K562 (cell line): Measurements from ENCODE around the genes BDKRB1 and VRK1.

- RAMPAGE, long total RNA: no peak
- RRBS: no CpG with 5 or more reads among the region's 11 CpGs
PRO-cap:
- standard: no peak
- CoPRO, capped RNA only, 2 experiments: no peak in any of the 2 experiments
- CoPRO, capped and uncapped RNA, 2 experiments: no peak in any of the 2 experiments
- CoPRO, uncapped RNA only, 2 experiments: no peak in any of the 2 experiments
CAGE:
- cytosol, long polyA plus RNA: no peak
- long polyA plus RNA: no peak
- nucleolus, long total RNA: no peak
- nucleus, long polyA plus RNA: no peak
These were observed 3.3 kb downstream of the SERPINA5 start for GRCh38 chr14:94584192-94585306.

DNA sequence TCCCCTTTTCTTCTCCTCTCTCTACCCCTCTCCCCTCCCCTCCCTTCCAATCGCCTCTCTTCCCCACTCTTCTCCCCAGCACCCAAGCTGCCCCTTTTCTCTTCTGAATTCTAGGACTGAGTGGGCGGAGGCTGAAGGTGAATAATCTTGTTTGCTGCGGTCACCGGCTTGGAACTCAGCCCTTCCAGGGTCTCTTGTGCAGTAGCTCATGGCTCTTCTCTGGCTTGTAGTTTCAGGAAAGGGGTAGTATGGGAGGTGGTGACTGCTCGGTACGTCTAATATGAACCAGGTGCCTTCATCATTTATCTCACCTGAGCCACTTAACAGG lies 1.0 kb downstream of the SERPINA3 start:
- RAMPAGE, long total RNA: no peak
- RRBS: no CpG with 5 or more reads among the region's 6 CpGs
PRO-cap:
- standard: no peak
- CoPRO, capped RNA only, 2 experiments: no peak in any of the 2 experiments
- CoPRO, capped and uncapped RNA, 2 experiments: no peak in any of the 2 experiments
- CoPRO, uncapped RNA only, 2 experiments: no peak in any of the 2 experiments
CAGE:
- cytosol, long polyA plus RNA: no peak
- long polyA plus RNA: no peak
- nucleolus, long total RNA: no peak
- nucleus, long polyA plus RNA: no peak

DNA sequence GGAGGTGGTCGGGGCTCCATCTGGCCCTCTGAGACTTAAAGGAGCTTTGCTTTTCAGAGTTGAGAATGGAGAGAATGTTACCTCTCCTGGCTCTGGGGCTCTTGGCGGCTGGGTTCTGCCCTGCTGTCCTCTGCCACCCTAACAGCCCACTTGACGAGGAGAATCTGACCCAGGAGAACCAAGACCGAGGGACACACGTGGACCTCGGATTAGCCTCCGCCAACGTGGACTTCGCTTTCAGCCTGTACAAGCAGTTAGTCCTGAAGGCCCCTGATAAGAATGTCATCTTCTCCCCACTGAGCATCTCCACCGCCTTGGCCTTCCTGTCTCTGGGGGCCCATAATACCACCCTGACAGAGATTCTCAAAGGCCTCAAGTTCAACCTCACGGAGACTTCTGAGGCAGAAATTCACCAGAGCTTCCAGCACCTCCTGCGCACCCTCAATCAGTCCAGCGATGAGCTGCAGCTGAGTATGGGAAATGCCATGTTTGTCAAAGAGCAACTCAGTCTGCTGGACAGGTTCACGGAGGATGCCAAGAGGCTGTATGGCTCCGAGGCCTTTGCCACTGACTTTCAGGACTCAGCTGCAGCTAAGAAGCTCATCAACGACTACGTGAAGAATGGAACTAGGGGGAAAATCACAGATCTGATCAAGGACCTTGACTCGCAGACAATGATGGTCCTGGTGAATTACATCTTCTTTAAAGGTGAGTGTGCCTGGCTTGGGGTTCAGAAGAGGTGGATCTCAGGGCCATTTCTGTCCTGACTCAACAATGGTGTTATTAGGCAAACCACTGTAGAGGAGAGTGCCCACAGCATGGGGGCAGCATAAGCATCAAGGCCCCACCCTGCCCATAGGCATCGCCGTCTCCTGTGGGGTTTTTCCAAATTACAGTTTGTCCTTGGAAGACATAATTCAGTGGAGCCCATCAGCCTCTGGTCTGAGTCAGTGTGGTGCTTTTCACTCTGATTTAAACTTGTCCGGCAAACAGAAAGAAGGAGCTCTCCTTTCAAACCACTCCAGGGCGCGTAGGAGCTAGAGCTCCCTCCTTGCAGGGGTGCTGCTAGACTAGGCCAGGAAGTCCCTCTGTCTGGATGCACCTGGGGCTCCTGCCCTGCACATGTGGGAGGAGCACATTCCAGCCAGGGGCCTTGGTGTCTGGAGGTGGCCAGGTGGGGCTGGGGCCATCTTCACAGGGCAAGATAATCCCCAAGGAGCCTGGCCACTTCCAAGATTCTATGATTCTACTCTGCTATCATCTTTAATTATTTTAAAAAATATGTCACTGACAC lies 2.6 kb downstream of the SERPINA3 start:
- RAMPAGE, long total RNA: no peak
- RRBS: no CpG with 5 or more reads among the region's 23 CpGs
PRO-cap:
- standard: no peak
- CoPRO, capped RNA only, 2 experiments: no peak in any of the 2 experiments
- CoPRO, capped and uncapped RNA, 2 experiments: no peak in any of the 2 experiments
- CoPRO, uncapped RNA only, 2 experiments: no peak in any of the 2 experiments
CAGE:
- cytosol, long polyA plus RNA: no peak
- long polyA plus RNA: no peak
- nucleolus, long total RNA: no peak
- nucleus, long polyA plus RNA: no peak

GRCh38 chr14:95131368-95131886 lies 25.9 kb downstream of the DICER1 start:
- RAMPAGE, long total RNA: no peak
- RRBS: no CpG with 5 or more reads among the region's 1 CpG
PRO-cap:
- standard: no peak
- CoPRO, capped RNA only, 2 experiments: no peak in any of the 2 experiments
- CoPRO, capped and uncapped RNA, 2 experiments: no peak in any of the 2 experiments
- CoPRO, uncapped RNA only, 2 experiments: no peak in any of the 2 experiments
CAGE:
- cytosol, long polyA plus RNA: no peak
- long polyA plus RNA: no peak
- nucleolus, long total RNA: no peak
- nucleus, long polyA plus RNA: no peak

- RAMPAGE, long total RNA: no peak
- RRBS: 13% methylated on average over 2 of the region's 10 CpGs
PRO-cap:
- standard: no peak
- CoPRO, capped RNA only, 2 experiments: no peak in any of the 2 experiments
- CoPRO, capped and uncapped RNA, 2 experiments: no peak in any of the 2 experiments
- CoPRO, uncapped RNA only, 2 experiments: no peak in any of the 2 experiments
CAGE:
- cytosol, long polyA plus RNA: no peak
- long polyA plus RNA: no peak
- nucleolus, long total RNA: no peak
- nucleus, long polyA plus RNA: no peak
These were observed 20.5 kb upstream of the CLMN start for GRCh38 chr14:95340047-95340705.

DNA sequence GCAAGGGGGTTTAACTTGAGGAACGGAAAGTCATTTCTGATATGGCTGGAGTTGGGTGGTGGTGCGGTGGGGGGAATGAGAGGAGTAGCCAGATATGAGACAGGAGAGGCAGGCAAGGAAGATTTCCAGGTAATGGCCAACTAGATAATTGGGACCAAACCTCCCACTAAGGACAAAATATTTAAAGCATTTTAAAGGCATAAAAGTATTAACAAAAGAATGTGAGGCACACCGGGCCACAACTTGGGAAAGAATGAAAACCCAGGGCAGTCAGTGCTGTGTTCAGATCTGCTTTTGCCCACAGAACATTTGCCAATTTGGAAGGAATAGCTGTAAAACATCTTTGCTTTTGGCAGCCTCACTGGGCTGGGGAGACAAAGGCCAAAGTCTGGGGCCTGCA lies 82.4 kb downstream of the SYNE3 start:
- RAMPAGE, long total RNA: no peak
- RRBS: no CpG with 5 or more reads among the region's 3 CpGs
PRO-cap:
- standard: no peak
- CoPRO, capped RNA only, 2 experiments: no peak in any of the 2 experiments
- CoPRO, capped and uncapped RNA, 2 experiments: no peak in any of the 2 experiments
- CoPRO, uncapped RNA only, 2 experiments: no peak in any of the 2 experiments
CAGE:
- cytosol, long polyA plus RNA: no peak
- long polyA plus RNA: no peak
- nucleolus, long total RNA: no peak
- nucleus, long polyA plus RNA: no peak

DNA sequence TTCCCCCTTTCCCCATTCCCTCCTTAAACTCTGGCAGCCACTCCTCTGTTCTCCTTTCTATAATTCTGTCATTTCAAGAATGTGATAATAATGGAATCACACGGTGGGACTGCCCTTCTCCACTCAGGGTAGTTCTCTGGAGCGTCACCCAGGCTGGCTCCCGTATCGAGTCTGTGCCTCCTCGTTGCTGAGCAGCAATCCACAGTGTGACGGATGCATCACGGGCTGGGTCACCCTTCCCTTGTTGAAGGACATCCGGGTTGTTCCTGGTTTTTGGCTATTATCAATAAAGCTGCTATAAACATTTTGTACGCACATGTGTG lies 5.7 kb upstream of the SYNE3 start:
- RAMPAGE, long total RNA: no peak
- RRBS: no CpG with 5 or more reads among the region's 9 CpGs
PRO-cap:
- standard: no peak
- CoPRO, capped RNA only, 2 experiments: no peak in any of the 2 experiments
- CoPRO, capped and uncapped RNA, 2 experiments: no peak in any of the 2 experiments
- CoPRO, uncapped RNA only, 2 experiments: no peak in any of the 2 experiments
CAGE:
- cytosol, long polyA plus RNA: no peak
- long polyA plus RNA: no peak
- nucleolus, long total RNA: no peak
- nucleus, long polyA plus RNA: no peak

DNA sequence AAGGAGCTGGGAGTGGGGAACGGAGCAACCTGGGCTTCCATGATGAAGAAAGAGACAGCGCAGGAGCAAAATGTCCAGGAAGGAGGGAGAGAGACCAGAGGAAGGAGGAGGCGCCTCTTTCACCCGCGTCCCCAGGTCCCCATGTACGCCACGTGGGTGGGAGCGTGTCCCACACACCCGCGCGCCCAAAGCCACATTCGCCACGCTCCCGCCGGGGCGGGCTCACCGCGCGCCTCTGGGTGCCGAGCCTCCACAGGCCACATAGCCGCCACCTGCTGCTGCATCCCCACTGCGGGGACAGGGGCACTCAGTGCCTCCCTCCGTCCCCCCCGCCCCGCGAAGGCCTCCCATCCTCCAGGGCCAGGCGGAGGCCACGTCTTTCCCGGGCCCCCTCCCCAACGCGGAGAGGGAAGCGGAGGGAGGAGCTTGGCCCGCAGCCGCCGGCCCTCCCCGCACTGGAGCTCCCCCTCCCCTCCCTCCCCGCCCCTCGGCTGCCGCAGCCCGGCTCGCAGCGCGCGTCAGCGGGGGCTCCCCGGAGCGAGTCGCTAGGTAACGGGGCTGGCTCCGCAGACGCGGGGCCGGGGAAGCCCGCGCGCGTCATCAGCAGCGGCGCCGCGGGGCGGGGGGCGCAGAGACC lies 162.0 kb upstream of the TCL1A start:
- RAMPAGE, long total RNA: no peak
- RRBS: 6% methylated on average over 29 of the region's 63 CpGs
PRO-cap:
- standard: no peak
- CoPRO, capped RNA only, 2 experiments: no peak in any of the 2 experiments
- CoPRO, capped and uncapped RNA, 2 experiments: no peak in any of the 2 experiments
- CoPRO, uncapped RNA only, 2 experiments: no peak in any of the 2 experiments
CAGE:
- cytosol, long polyA plus RNA: no peak
- long polyA plus RNA: no peak
- nucleolus, long total RNA: no peak
- nucleus, long polyA plus RNA: no peak

DNA sequence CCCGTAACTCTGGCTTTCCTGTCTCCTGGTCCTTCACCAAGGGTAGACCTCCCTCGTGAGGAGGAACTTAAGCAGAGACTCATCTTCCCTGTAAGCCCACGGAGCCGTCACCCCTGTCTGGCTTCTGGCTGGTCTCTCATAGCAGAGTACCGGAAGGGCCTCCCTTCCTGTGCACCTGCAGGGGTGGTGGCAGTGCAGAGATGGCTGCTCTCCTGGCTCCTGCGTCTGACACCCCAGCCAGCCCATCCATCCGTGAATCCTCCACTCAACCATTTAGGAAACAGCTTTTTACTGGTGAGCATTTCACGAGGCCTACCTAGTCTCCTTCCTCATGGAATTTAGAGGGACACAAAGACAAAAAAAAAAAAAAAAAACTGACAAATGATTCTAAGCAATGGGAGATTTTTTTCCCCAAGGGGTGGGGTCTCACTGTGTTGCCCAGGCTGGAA lies 149.5 kb upstream of the C14orf132 start:
- RAMPAGE, long total RNA: no peak
- RRBS: no CpG with 5 or more reads among the region's 8 CpGs
PRO-cap:
- standard: no peak
- CoPRO, capped RNA only, 2 experiments: no peak in any of the 2 experiments
- CoPRO, capped and uncapped RNA, 2 experiments: no peak in any of the 2 experiments
- CoPRO, uncapped RNA only, 2 experiments: no peak in any of the 2 experiments
CAGE:
- cytosol, long polyA plus RNA: no peak
- long polyA plus RNA: no peak
- nucleolus, long total RNA: no peak
- nucleus, long polyA plus RNA: no peak

DNA sequence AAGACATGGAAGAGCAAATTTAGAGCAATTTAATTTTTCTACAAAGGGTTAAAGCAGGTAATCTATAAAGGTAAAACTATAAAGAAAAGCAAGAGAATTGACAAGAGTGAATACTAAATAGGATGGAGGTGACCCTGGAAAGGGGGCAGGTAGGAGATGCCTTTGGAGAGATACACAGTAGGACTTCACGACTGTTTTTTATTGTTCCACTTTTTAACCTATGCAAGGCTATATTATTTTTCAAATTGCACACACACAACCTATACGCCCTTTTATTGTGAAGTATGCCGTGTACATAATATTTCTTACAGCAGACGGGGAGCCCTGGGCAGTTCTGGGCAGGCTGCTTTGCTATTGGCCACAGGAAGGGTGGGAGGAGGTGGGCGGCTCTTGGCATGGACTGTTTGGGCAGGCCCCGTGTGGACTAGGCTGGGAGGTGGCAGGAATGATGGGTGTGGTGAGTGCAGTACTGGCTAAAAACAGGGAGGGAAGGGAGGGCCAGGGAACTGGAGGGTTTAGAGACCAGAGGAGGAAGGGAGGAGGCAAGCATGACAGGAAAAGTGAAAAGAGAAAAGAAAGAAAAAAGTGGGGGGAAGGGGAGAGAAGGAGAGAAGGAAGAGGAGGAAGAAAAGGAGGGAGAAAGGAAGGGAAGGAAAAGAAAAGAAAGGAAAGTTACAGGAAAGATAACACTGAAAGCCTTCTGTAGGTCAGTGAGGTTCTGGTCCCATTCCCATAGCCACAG lies 1.4 kb upstream of the C14orf132 start:
- RAMPAGE, long total RNA: no peak
- RRBS: no CpG with 5 or more reads among the region's 6 CpGs
PRO-cap:
- standard: no peak
- CoPRO, capped RNA only, 2 experiments: no peak in any of the 2 experiments
- CoPRO, capped and uncapped RNA, 2 experiments: no peak in any of the 2 experiments
- CoPRO, uncapped RNA only, 2 experiments: no peak in any of the 2 experiments
CAGE:
- cytosol, long polyA plus RNA: no peak
- long polyA plus RNA: no peak
- nucleolus, long total RNA: no peak
- nucleus, long polyA plus RNA: no peak

DNA sequence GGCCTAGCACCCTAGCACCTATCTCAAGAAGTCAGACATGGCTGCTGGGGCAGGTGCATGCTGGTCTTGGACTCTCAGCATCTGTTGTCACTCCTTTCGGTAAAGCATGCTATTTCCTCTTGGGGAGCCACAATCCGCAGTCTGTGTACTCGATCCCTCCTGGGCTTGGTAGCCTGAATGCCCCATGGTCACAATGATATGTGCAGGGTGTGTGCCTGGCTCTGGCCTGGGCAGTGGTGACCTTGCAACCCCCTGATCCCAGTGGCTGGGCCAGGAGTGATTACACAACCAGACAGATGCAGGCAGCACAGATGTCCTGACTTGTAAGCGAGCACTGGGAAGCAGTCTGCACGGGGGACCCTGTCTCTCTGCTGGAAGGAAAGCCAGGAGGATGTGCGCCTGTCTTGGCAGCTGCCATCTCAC lies 58.0 kb downstream of the C14orf132 start:
- RAMPAGE, long total RNA: no peak
- RRBS: no CpG with 5 or more reads among the region's 6 CpGs
PRO-cap:
- standard: no peak
- CoPRO, capped RNA only, 2 experiments: no peak in any of the 2 experiments
- CoPRO, capped and uncapped RNA, 2 experiments: no peak in any of the 2 experiments
- CoPRO, uncapped RNA only, 2 experiments: no peak in any of the 2 experiments
CAGE:
- cytosol, long polyA plus RNA: no peak
- long polyA plus RNA: no peak
- nucleolus, long total RNA: no peak
- nucleus, long polyA plus RNA: no peak

GRCh38 chr14:96203713-96204079 lies 943 bp upstream of the BDKRB2 start:
- RAMPAGE, long total RNA: no peak
- RRBS: no CpG with 5 or more reads among the region's 2 CpGs
PRO-cap:
- standard: no peak
- CoPRO, capped RNA only, 2 experiments: no peak in any of the 2 experiments
- CoPRO, capped and uncapped RNA, 2 experiments: no peak in any of the 2 experiments
- CoPRO, uncapped RNA only, 2 experiments: no peak in any of the 2 experiments
CAGE:
- cytosol, long polyA plus RNA: no peak
- long polyA plus RNA: no peak
- nucleolus, long total RNA: no peak
- nucleus, long polyA plus RNA: no peak

GRCh38 chr14:96255863-96256480 lies at the start of gene BDKRB1:
TSS of gene BDKRB1 (plus strand) at chr14:96256210.
- RAMPAGE, long total RNA: no peak
- RRBS: no CpG with 5 or more reads among the region's 7 CpGs
PRO-cap:
- standard: no peak
- CoPRO, capped RNA only, 2 experiments: no peak in any of the 2 experiments
- CoPRO, capped and uncapped RNA, 2 experiments: no peak in any of the 2 experiments
- CoPRO, uncapped RNA only, 2 experiments: no peak in any of the 2 experiments
CAGE:
- cytosol, long polyA plus RNA: no peak
- long polyA plus RNA: no peak
- nucleolus, long total RNA: no peak
- nucleus, long polyA plus RNA: no peak

DNA sequence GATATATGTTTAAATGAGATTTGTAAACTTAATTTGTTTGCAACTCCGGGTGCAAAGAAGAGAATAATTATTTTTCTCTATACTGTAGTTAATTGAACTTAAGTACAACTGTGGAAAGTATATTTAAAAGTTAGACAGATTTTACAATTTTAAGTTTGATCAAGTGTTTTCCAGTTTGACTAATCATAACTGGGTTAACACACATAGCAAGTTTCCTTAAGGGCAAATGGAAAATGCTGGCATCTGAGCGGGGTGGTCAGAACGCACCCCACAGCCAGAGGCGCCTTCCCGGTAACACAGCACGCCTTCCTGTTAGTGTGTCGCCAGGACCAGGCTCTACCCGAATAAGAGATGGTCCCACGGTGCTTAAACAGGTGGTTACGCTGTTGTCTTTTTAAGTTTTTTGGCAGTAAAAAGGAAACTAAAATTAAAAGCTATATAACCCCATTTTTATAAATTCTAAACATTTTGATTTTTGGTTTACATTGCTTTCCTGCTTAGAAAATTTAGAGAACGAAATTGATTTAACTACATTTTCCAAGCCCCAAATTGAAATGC lies 28.0 kb downstream of the BDKRB1 start:
- RAMPAGE, long total RNA: no peak
- RRBS: no CpG with 5 or more reads among the region's 11 CpGs
PRO-cap:
- standard: no peak
- CoPRO, capped RNA only, 2 experiments: no peak in any of the 2 experiments
- CoPRO, capped and uncapped RNA, 2 experiments: no peak in any of the 2 experiments
- CoPRO, uncapped RNA only, 2 experiments: no peak in any of the 2 experiments
CAGE:
- cytosol, long polyA plus RNA: no peak
- long polyA plus RNA: no peak
- nucleolus, long total RNA: no peak
- nucleus, long polyA plus RNA: no peak

- RAMPAGE, long total RNA: no peak
- RRBS: no CpG with 5 or more reads among the region's 3 CpGs
PRO-cap:
- standard: no peak
- CoPRO, capped RNA only, 2 experiments: no peak in any of the 2 experiments
- CoPRO, capped and uncapped RNA, 2 experiments: no peak in any of the 2 experiments
- CoPRO, uncapped RNA only, 2 experiments: no peak in any of the 2 experiments
CAGE:
- cytosol, long polyA plus RNA: no peak
- long polyA plus RNA: no peak
- nucleolus, long total RNA: no peak
- nucleus, long polyA plus RNA: no peak
These were observed 5.7 kb downstream of the ATG2B start for GRCh38 chr14:96357312-96357890.

DNA sequence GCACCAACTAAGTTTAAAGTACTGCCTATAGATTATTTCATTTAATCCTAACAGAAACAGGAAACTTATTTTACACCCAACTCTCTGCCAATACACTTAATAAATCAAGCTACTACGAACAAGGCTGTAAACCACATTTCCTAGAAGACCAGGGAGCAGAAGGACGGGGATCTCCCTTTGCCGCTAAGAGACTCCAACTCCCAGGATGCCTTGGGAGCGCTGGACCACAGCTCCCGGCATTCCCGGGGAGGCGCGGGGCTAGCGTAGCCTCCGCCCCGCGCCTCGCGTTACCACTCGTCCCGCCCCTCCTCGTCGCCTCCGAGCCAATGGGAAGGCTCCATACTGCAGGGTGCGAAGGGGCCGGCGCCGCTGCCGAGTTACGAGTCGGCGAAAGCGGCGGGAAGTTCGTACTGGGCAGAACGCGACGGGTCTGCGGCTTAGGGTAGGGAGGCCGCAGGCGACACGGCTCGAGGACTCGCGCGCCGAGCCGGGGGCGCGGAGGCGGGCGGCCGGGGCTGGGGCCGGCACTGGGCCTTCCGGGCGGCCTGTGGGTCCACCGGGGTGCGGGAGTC lies at the start of gene VRK1:
Gene VRK1 (plus strand): TSS at position 377 of the 572 bp plus-strand sequence.
- RAMPAGE, long total RNA: start-site peak on the plus strand centred at position 374 of the sequence, 69 bp wide, 852 and 611 reads in 2 replicates
- RRBS: no CpG with 5 or more reads among the region's 53 CpGs
PRO-cap:
- standard: bidirectional peak, plus-strand start at position 417 of the sequence, minus-strand start at position 204 of the sequence
- CoPRO, capped RNA only, 2 experiments: peak in 2 of 2 experiments; most common plus-strand start position 382 of the sequence (in 2); most common minus-strand start position 199 of the sequence (in 1)
- CoPRO, capped and uncapped RNA, 2 experiments: peak in 2 of 2 experiments; most common plus-strand start position 417 of the sequence (in 2); most common minus-strand start position 125 of the sequence (in 1)
- CoPRO, uncapped RNA only, 2 experiments: peak in 1 of 2 experiments; most common plus-strand start position 380 of the sequence (in 1); most common minus-strand start position 141 of the sequence (in 1)
CAGE:
- cytosol, long polyA plus RNA: start-site peak on the plus strand centred at position 392 of the sequence, 52 bp wide, 671 and 496 reads in 2 replicates
- long polyA plus RNA: start-site peak on the plus strand centred at position 386 of the sequence, 65 bp wide, 433 and 825 reads in 2 replicates
- nucleolus, long total RNA: no peak
- nucleus, long polyA plus RNA: start-site peak on the plus strand centred at position 397 of the sequence, 51 bp wide, 346 and 347 reads in 2 replicates

GRCh38 chr14:96797578-96798323 lies 569 bp downstream of the VRK1 start:
- RAMPAGE, long total RNA: no peak
- RRBS: under 1% methylated on average over 12 of the region's 59 CpGs
PRO-cap:
- standard: no peak
- CoPRO, capped RNA only, 2 experiments: no peak in any of the 2 experiments
- CoPRO, capped and uncapped RNA, 2 experiments: no peak in any of the 2 experiments
- CoPRO, uncapped RNA only, 2 experiments: no peak in any of the 2 experiments
CAGE:
- cytosol, long polyA plus RNA: no peak
- long polyA plus RNA: no peak
- nucleolus, long total RNA: no peak
- nucleus, long polyA plus RNA: no peak

GRCh38 chr14:97762413-97763109 lies 965.4 kb downstream of the VRK1 start:
- RAMPAGE, long total RNA: no peak
- RRBS: no CpG with 5 or more reads among the region's 6 CpGs
PRO-cap:
- standard: no peak
- CoPRO, capped RNA only, 2 experiments: no peak in any of the 2 experiments
- CoPRO, capped and uncapped RNA, 2 experiments: no peak in any of the 2 experiments
- CoPRO, uncapped RNA only, 2 experiments: no peak in any of the 2 experiments
CAGE:
- cytosol, long polyA plus RNA: no peak
- long polyA plus RNA: no peak
- nucleolus, long total RNA: no peak
- nucleus, long polyA plus RNA: no peak